PFSK-1 (cell line): ENCODE measurements around the gene ENTPD1.

GRCh38 chr10:93421100-93421981 is 60.8 kb downstream of the MYOF start:
- RRBS: no CpG with 5 or more reads among the region's 7 CpGs

DNA sequence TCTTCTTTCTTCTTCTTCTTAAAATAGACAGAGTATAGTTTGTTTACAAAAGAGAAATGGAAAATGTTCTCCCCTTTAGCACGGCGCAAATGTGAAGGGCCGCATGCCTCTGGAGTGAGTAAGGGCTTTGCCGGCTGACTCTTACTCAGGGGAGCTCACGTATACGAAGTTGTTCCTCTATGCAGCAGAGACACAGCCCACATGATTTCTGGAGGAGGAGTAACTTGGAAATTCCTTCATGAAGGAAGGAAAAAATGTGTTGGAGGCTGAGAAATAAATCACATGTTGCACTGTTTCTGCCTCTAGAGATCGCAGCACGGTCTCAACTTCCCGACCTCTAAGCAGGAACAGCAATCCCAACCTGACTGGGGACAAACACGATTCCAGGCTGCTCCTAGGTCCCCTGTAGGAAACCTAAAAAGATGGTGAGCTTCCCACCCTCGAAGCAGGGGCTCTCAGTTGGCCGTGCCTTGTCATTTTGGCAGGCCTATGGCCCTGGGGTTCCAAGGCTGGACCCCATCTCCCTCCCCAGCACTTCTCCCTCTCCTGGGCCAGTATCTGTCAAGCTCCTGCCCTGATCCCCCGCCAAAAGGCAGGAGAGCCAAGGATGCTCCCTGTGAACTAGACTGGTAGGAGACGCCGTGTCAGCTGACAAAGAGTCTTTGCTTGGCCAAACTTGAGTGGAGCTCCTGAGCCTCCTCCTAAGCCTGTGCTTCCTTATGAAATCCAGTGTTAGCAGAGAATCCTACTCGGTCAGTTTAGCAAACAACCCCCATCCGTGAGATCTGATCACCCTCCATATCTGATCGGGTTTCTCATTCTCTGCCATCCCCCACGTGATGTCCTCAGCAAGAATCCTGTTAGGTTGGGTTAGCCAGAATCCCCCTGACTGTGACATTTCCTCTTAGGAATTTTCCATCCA is 44.6 kb downstream of the MYOF start:
- RRBS: no CpG with 5 or more reads among the region's 19 CpGs

- RRBS: no CpG with 5 or more reads among the region's 3 CpGs
Observed at GRCh38 chr10:93440618-93441303, 41.4 kb downstream of the MYOF start.

DNA sequence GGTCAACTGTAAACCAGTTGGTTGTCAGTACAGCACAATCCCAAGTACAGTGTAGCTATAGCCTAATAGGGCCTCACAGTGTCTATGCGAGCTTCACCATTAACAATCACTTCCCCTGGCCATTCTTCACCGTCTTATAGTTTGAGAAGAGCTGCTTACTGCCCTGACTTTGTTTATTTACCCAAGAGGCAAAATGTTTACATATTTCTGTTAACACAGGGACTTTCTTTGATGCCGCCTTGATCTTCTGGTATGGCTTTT is 3.3 kb downstream of the MYOF start:
- RRBS: no CpG with 5 or more reads among the region's 3 CpGs

DNA sequence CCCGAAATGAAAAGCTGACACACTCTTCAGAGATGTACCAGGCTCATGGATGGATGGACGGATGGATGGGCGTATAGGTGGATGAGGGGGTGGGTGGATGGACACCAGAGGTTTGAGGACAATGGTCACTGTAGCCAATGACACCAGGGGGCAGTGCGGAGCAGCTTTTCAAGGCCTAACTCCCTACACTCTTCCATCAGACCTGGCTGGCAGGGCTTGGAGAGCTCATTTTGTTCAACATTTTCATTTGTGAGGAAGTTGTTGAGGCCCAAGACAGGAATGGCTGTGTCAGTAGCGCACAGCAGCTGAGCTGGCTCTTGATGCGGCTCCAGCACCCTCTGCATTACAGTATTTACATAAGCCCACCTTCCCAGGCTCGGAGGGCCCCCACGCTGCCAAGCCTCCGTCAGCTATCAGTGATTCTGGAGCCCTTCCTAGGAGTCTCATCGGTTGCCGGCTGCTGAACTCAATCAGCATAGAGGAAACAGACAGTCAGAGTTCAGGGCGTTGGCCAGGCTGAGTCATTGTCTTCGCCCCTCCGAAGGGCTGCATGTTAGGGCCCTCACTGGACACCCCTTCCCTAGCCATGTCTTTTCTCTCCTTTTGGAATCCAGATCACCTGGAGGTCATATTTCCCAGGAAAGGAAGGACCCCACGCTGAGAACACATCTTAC is 11.5 kb upstream of the FFAR4 start:
- RRBS: no CpG with 5 or more reads among the region's 15 CpGs

GRCh38 chr10:93702001-93702287 is 448 bp downstream of the FRA10AC1 start:
- RRBS: no CpG with 5 or more reads among the region's 8 CpGs

DNA sequence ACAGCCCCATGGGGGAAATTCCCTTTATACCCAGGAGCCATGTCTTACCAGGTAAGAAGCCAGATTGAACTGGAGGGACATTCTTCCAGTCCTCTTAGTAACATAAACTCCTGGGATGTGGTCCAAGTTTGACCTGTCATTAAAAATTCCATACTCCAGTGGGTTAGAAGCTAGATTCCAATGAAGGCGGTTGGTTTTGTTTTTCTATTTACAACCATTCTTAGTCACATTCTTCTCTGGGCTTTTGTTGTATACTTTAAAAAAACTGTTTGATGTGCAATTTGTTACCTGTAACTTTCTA is 1.9 kb downstream of the PLCE1 start:
- RRBS: no CpG with 5 or more reads among the region's 1 CpG

DNA sequence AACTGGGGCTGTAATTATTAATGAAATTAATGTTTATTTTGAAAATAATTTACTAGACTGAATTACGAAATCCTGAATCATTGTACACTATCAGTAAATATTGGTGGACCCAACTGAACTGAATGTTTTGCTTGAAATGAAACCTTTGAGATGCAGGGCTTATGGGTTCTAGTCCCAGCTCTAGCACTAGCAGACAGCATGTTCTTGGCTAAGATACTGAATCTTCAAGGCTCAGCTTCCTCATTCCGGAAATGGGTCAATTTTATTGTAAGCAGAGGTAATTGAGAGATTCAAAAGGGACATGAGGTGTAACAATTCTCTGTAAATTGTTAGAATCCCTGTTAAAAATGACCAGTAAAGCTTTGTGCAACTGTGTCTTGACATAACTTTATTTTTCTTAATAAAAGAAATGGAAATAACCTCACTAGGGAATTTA is 1.6 kb upstream of the CYP2C9 start:
- RRBS: no CpG with 5 or more reads among the region's 2 CpGs

- RRBS: no CpG with 5 or more reads among the region's 13 CpGs
Observed at GRCh38 chr10:95290056-95290387, 781 bp downstream of the PDLIM1 start.

DNA sequence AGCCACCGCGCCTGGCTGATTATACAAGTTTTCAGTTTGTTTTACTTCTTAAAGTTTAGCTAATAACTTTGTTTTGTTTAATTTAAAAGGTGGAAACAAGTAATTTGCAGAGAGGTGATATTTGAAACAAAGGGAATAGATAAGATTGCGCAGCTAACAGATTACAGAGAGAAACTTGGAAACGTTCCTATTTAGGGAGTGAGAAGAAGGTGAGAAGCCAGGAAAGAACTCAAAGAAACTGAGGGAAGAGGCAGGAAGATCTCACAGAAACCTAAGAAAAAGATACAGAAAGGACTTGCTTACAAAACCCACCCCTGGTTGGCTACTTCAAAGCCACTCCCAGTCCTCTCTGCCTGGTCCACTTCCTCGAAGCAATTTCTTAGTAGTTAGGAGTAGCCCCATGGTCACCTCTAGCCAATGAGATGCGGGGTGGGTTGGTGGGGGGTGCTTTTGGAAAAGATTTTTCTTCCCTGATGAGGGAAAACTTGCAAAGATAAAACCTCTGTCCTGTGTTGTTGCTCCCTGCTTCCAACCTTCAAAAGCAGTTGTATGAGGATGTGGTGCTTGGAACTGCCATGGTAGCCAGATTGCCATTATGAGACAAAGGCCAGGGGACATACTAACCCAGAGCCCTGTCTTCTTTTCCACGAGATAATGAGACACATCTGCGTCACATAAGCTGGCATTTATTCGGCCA is 15.2 kb upstream of the PDLIM1 start:
- RRBS: no CpG with 5 or more reads among the region's 9 CpGs

- RRBS: no CpG with 5 or more reads among the region's 8 CpGs
Observed at GRCh38 chr10:95351060-95351335, 60.2 kb upstream of the PDLIM1 start.

GRCh38 chr10:95445090-95445820 is 115.9 kb downstream of the SORBS1 start:
- RRBS: no CpG with 5 or more reads among the region's 9 CpGs

DNA sequence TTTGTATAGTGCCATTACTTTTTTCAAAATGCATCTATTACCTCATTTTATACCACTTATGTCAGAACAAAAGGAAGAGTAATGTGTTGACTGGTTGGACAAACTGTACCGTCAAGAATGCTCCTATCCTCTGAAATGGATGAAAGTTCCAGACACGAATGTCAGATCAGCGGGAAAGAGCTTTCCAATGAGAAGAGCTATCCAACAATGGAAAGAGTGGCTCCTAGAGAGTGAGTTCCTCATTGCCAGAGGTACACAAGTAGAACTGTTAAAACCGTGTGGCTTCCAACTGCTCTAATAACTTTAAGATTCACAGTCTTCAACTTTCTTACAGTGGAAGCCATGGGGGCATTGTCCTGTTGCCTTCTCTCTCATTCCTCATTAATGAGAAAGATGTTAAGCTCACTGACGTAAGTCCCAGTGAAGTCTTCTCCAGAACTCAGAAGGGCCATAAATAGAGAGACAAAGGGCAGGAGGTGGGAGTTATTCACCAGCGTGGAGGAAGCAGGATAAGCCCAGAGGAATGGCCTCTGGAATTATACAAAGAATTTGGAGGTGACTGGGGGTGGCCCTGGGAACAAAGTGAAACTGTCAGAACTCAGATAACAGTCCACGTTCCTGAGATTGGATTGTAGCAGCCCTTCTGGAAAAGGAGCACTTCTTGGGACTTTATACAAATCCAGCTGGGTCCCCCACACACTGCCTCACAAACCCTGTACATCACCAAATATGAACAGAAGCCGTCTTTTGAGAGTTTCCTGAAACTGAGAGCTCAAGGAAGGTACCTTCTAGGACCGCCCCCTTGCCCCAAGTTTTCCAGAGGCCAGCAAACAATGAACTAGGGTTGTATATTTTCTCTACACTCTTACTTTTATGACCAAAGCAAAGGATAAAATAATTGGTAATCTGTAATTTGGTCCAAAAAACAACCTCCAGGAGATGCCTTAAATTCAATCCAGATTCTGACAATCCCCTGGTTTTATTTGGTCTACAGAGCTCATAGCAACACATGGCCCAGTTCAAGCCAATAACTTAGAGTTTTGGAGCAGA is 52.4 kb downstream of the SORBS1 start:
- RRBS: no CpG with 5 or more reads among the region's 9 CpGs

- RRBS: no CpG with 5 or more reads among the region's 4 CpGs
Observed at GRCh38 chr10:95522140-95522733, 38.9 kb downstream of the SORBS1 start.

- RRBS: no CpG with 5 or more reads among the region's 5 CpGs
Observed at GRCh38 chr10:95541757-95542643, 19.2 kb downstream of the SORBS1 start.

GRCh38 chr10:95542644-95543442 is 18.3 kb downstream of the SORBS1 start:
- RRBS: no CpG with 5 or more reads among the region's 6 CpGs

DNA sequence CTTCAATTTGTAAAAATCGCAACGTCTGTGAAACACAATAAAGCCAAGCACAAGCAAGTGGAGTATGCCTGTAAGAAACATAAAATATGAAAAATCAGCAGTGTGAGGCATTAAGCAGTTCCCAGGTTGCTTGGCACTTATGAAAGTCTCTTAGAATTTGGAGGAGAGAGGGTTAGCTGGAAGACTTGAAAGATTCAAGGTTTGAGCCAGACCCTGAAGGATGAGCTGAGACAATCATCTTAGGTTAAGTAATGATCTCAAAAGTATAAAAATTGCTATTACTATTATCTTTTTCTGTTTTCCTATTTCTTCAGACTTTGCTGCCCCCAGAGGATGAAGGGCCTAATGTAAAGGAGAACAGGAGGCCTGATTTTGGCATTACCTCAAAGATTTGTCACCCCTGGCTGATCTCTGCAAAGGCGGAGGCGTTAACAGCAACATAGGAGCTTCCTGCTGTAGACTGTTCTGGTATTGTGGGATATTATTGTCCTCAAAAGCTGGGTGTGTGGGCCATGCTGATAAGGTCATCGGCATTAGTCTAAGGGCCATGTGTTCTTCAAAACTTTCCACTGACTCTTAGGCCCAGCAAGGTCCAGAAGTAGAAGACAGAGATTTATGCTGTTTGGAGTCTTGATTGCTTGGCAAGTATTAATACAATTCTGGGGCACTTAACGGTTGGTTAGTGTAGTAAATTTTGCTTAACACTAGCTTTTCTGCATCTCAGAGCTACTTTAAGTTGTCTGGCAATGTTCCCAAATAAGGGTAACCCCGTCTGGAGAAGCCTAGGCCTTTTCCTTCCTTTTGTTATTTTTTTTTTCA is 14.2 kb upstream of the ENTPD1 start:
- RRBS: no CpG with 5 or more reads among the region's 7 CpGs

DNA sequence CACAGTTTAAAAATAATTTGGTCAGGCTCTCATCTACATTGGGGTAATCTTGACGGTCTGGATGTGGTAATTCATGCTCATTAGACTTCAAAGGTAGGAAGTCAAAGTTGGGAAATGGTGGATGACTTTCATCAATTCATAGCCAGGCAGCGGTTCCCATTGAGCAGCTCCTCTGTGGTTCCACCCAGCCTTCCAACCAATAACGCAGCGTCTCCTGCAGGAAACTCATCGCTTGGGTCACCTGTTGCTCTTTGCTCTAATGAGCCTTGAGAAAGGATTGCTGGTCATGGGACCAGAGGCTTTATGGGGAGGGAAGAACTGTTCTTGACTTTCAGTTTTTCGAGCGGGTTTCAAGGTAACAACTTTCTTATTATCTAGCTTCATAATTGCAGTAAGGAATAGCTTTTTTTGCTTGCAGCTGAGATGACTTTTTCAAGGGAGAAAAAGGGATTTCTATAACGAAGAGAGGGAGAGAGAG is 512 bp upstream of the ENTPD1 start:
- RRBS: no CpG with 5 or more reads among the region's 8 CpGs

DNA sequence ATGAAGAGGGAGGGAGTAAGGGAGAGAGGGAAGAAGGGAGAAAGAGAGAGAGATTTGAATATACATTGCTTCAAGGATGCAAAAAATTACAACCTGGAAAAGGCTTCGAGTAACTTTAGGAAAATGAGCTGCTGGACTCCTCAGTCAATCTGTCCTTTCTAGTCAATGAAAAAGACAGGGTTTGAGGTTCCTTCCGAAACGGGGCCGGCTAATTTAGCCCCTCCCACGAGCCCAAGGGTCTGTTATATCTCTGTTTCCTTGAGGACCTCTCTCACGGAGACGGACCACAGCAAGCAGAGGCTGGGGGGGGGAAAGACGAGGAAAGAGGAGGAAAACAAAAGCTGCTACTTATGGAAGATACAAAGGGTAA is at the start of gene ENTPD1:
ENTPD1 (plus strand) TSS at position 274 of the 370 bp plus-strand sequence.
- RRBS: no CpG with 5 or more reads among the region's 8 CpGs

DNA sequence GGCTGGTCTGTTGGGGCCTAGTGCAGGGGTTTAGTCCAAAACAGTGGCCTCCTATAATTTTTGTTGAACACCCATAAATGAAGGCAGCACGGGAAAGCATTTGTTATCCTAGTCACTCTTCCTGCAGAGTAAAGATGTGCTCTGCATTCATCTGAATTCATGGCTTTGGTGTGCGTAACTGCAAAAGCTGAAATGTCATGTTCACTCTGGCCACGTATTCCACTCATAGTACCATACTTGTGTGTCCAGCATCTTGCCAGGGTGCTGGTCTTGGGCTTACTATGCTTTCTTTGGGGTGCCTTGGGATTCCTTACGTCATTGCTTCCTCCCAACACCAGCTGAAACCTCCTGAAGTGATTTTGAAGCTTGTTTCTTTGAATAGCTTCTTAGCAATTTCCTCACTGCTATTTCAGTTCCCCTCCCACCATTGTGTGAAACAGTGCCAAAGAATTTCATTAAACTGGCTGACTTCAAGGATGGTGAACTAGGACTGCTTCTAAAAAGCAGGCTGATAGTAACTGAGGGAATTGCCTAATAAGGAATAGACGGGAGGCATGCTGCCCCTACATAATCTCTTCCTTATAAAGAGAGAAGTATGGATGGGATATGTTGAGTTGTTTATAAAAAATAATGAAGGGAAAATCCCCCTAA is 36.9 kb downstream of the ENTPD1 start:
- RRBS: no CpG with 5 or more reads among the region's 5 CpGs